Endometrial microvascular endothelial cells (primary cell): ENCODE data around the genes SETDB2, SPRYD7 and RNASEH2B.

GRCh38 chr13:48418084-48418796 lies 5.3 kb upstream of the LPAR6 start:
- RAMPAGE, long total RNA, result no peak

GRCh38 chr13:48437421-48438052 lies 24.6 kb upstream of the LPAR6 start:
- RAMPAGE, long total RNA, result no peak

DNA sequence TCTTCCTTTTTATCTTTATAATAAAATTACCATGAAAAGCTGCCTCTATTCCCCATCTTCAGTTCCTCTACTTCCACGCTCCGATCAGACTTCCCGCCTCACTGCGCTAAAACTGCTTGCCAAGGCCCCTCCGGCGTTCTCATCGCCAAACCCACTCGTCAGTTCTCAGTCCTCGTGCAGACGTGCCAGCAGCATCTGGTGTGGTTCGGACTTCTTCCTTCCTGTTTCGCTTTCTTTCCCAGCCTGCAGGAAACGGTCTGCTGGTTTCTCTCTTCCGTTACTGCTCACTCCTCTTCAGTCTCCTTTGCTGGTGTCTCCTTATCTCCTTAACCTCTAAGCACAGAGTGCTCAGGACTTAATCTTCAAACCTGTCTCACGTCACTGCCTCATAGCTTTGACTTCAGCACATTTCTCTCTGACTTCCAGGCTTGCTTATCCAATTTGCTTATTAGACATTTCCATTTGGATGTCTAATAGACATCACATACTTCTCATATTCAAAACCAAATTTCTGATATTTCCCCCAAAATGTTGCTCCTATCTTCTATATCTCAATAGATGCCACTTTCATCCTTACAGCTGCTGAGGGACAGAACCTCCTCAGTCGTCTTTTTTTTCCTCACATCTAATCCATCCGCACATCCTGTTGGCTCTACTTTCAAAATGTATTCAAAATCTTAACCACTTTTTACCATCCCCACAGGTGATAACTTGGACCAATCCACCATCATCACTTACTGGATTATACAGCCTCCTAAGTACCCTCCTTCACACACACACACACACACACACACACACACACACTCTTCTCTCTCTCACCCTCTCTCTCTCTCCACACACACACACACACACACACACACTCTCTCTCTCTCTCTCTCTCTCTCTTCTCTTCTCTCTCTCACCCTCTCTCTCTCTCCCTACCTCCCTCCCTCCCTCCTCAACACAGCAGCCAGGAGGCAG lies 40.1 kb downstream of the RCBTB2 start:
- RAMPAGE, long total RNA, result no peak

GRCh38 chr13:48504214-48505017 lies 28.5 kb downstream of the RCBTB2 start:
- RAMPAGE, long total RNA, result no peak

- RAMPAGE, long total RNA, result no peak
Measured at GRCh38 chr13:48532177-48532343, 820 bp downstream of the RCBTB2 start.

DNA sequence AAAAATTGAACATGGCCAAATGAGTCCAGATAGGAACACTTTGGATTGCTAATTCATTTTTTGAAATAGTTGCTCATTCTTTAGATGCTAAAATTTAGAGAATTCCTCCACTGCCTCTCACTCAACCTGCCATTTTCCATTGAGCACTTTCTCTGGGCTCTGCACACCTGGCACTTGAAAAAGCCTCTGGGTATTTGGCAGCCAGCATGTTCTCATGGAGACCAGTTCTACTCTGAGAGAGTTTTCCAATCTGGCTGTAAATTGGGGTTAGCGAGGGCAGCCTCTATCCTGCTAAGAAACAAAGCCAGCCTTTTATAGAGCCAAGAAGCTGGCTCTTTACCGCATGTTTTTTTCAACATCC lies 52.5 kb upstream of the RCBTB2 start:
- RAMPAGE, long total RNA, result no peak

GRCh38 chr13:48596036-48596491 lies 57.7 kb upstream of the CYSLTR2 start:
- RAMPAGE, long total RNA, result no peak

GRCh38 chr13:48974901-48975423 lies 750 bp upstream of the FNDC3A start:
- RAMPAGE, long total RNA, result no peak

GRCh38 chr13:49107340-49108110 lies 112.6 kb upstream of the MLNR start:
- RAMPAGE, long total RNA, result no peak

GRCh38 chr13:49443867-49444581 lies at the start of gene SETDB2:
SETDB2 (plus strand) TSS chr13:49444274.
- RAMPAGE, long total RNA, result start-site peak on the minus strand at chr13:49444012-49444130, 34 and 20 reads in 2 replicates; start-site peak on the plus strand at chr13:49444288-49444439, 32 and 13 reads in 2 replicates

DNA sequence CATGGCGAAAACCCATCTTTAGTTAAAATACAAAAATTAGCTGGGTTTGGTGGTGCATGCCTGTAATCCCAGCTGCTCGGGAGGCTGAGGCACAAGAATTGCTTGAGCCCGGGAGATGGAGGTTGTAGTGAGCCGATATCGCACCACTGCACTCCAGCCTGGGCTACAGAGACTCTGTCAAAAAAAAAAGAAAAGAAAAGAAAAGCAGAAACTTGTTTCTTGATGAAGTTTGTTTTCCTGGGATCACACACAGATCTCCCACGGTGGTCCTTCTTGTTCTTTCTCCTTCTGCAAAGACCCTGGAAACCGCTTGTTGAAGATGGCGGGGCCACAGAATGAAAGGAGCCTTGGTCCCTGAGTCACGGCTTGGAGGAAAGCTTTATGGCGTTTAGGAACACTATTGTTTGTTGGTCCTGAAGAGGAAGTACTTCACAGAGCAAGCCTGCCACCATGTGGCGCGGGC lies 21.5 kb upstream of the RCBTB1 start:
- RAMPAGE, long total RNA, result no peak

- RAMPAGE, long total RNA, result no peak
Measured at GRCh38 chr13:49792918-49793109, 332 bp upstream of the KPNA3 start.

GRCh38 chr13:49935532-49936053 lies 547 bp downstream of the SPRYD7 start:
- RAMPAGE, long total RNA, result no peak

DNA sequence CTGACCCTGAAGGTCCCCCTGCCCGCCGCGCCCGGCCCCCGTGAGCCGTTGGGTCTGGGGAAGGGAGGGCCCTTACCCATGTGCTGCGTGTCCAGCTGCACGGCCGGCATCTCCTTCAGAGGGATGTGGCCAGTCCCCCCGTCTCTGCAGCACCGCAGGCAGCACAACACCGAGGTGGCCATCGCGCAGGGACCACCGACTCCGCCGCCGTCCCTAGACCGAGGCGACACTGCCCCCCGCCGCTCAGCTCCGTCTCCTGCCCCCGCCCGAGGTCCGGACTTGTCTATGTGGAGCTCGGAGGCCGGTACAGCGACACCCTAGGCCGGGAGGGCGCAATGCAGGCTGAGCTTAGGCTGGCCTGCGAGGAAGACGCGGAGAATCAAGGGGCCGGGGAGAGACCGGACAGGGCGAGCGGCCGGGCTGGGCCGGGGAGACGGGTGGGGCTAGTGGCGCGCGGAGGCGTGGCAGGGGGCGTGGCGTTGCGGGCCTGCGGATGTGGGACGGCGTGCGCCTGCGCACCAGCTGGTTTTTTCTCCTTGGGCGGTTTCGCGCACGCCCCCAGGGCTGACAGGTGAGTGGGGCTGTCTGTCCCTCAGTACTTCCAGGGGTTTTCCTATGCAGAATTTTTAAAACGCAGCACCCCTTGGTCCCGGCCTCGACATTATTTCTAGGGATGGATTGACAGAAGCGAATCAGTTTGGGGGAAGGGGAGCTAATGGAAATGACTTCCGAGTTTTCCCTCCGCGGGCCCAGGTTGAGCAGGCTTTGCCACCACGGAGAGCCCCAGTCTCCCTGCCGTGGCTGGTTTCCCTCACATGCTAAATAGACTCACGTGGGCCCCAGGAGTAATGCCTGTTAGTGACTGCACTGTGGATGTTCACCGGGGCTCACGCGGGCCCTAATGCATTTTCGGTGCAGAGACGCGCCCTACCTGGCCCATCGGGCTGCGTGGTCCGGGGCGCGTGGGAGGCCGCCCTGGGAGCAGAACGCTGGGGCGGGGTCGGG lies at the start of gene SPRYD7:
TSS of gene SPRYD7 (minus strand) at position 287 of the 1,005 bp plus-strand sequence.
- RAMPAGE, long total RNA, result start-site peak on the minus strand centred at position 246 of the sequence, 46 bp wide, 322 and 435 reads in 2 replicates

- RAMPAGE, long total RNA, result no peak
Measured at GRCh38 chr13:50048595-50049417, 33.6 kb downstream of the KCNRG start.

- RAMPAGE, long total RNA, result no peak
Measured at GRCh38 chr13:50124953-50125442, 109.8 kb downstream of the KCNRG start.

- RAMPAGE, long total RNA, result no peak
Measured at GRCh38 chr13:50128349-50128962, 113.2 kb downstream of the KCNRG start.

DNA sequence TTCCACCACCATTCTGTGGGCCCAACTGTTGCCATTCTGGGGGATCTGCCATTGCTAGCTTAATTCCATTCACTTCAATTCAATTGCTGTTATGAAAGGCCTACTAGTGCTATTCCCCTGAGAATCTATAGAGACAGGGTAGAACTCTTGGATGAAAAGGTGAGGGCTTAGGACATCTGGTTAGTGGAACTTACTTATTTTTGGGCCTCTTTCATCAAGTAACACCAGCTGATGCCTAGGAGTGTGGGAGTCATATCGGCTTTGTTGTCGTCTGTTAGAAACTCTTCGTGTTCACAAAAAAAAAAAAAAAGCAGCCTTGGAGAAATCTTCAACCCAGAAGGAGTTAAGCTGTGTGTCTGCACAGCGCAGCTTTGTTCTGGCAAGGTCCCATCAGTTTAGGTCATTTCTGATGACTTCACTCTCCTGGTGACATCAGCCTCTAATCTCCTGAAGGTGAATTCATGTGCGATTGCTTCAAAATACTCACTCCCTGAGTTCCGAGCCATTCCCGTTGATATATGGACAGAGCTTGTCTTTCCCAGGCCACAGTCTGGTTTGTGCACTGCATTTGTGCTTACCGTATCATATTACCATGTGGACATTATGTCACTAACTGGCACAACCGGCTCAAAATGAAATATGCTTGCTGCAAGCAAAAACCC lies 342.2 kb downstream of the KCNRG start:
- RAMPAGE, long total RNA, result no peak

- RAMPAGE, long total RNA, result no peak
Measured at GRCh38 chr13:50518758-50519346, 324.6 kb downstream of the DLEU7 start.

DNA sequence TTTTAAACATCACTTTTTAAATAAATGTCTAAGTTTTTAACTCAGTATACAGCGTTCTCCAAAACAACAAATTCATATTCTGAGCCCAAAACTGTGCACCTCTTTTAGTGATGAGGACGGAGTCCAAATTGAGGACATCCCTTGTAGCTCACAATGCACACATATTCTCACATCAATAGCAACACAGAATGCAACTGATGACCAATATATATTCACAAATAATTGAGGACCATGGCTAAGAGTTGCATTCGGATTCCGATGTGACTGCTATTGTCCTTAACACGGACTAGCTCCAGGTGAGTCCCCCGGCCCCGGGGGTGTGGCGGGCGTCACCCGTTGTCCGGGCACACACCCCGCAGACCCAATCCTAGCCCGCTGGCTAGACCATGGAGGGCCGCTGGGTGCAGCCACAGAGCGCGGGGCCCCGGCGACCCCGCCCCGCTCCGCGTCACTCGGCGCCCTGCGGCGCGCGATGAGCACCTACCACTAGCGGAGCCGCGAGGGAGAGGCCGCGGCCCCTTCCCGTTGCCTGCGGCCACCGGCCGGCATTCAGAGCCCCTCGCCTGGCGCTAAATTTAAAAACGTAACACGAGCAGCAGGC lies at the start of gene RNASEH2B:
TSS of gene RNASEH2B (plus strand) at position 486 of the 601 bp plus-strand sequence.
- RAMPAGE, long total RNA, result start-site peak on the plus strand centred at position 473 of the sequence, 55 bp wide, 29 and 15 reads in 2 replicates